Diencephalon (tissue), 2 donors: ENCODE measurements around the genes MAPT and STH.

GRCh38 chr17:45313946-45314719, 2.7 kb downstream of the MAP3K14 start:
- RAMPAGE, long total RNA: no peak

DNA sequence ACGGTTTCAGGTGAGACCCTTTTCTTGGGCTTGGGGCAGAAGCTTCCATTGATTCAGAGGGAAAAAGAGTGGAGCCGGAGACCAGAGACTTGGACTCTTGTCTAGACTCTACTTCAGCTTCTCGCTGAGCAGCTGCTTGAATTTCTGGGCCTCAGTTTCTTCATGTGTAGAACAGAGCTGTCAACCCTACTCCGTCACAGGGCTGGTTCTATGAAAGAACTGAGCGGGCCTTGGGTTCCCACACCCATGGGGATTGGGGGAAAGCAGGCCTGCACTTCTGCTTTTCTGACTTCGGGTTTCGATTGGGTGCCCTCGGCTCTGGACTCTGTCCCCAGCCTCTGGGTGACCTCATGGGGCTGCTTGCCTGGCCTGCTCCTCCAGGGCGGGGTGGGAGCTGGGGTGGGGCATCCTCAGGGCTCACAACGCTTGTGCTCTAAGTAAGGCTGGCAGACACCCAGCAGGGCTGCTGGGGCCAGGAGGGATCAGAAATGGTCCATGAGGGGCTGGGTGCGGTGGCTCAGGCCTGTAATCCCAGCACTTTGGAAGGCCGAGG, 19.3 kb downstream of the ARHGAP27 start:
- RAMPAGE, long total RNA: no peak

- RAMPAGE, long total RNA: no peak
Observed at GRCh38 chr17:45430805-45431201, 1.9 kb downstream of the ARHGAP27 start.

DNA sequence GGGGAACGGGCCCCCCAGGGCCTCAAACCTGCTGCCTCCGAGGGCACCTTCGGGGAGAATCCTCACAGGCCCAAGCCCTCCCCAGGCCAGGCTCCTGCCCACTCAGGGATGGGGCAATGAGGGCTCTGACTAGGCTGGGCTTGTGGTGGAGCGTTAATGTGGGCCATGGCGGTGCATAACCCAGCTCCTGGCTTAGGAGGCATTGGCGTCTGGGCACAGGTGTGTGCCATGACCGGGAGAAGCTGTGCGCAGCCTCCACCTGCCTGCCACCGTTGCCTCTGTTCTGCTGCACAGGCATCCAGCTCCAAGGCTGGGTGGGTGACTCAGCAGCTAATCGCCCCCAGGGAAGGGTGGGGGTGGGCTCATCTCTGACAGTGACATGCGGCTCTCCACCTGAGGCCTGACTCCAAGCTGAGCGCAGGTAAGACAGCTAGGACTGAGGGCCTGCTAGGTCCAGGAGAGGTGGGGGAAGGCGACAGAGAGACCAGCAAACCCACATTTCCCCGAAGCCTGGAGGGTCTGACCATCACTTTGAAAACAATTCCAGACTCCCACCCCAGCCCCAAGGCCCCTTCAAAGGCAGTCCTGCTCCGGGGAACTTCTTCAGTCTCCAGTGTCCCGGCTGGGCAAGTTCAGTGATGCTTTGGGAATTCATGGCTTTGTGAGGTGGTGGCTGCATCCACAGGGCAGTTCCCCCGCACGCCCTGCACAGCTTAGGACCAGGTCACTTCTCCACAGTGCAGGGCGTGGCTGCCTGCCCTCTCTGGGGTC, 3.6 kb upstream of the ARHGAP27 start:
- RAMPAGE, long total RNA: no peak

GRCh38 chr17:45494469-45494999, 4.0 kb upstream of the PLEKHM1 start:
- RAMPAGE, long total RNA: no peak

GRCh38 chr17:45641068-45641863, 142.9 kb upstream of the CRHR1 start:
- RAMPAGE, long total RNA: no peak

GRCh38 chr17:45893740-45895070, at the start of gene MAPT:
TSS of gene MAPT (plus strand) at chr17:45894554.
- RAMPAGE, long total RNA: start-site peak on the plus strand at chr17:45894515-45894663, 3,739 and 5,286 reads in 2 replicates

GRCh38 chr17:45999239-45999595, at the start of gene STH:
TSS of gene STH (plus strand) at chr17:45999250.
- RAMPAGE, long total RNA: no peak

- RAMPAGE, long total RNA: no peak
Observed at GRCh38 chr17:46027025-46027570, 28.0 kb downstream of the STH start.

GRCh38 chr17:46036756-46037530, 37.9 kb downstream of the STH start:
- RAMPAGE, long total RNA: no peak

- RAMPAGE, long total RNA: no peak
Observed at GRCh38 chr17:46136799-46137702, 56.2 kb downstream of the KANSL1 start.

- RAMPAGE, long total RNA: no peak
Observed at GRCh38 chr17:46169563-46169829, 23.7 kb downstream of the KANSL1 start.

GRCh38 chr17:46181720-46181920, 11.6 kb downstream of the KANSL1 start:
- RAMPAGE, long total RNA: no peak

- RAMPAGE, long total RNA: no peak
Observed at GRCh38 chr17:46950024-46950422, 27.1 kb downstream of the GOSR2 start.

- RAMPAGE, long total RNA: no peak
Observed at GRCh38 chr17:47118541-47118945, 70.6 kb downstream of the CDC27 start.

GRCh38 chr17:47230391-47231450, 21.6 kb downstream of the MYL4 start:
- RAMPAGE, long total RNA: no peak

DNA sequence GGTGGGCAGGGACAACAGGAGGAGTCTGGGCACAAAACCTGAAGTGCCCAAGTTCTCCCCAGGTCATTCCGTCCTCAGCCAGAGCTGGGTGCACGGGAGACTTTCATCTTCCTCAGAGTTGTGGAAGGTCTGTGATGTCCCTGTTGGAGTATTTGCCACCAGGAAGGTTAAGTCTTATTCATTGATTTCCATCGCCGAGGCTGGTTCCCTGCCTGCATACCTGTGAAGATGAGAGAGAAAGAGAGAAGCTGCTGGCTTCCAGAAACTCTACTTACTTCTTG, 26.2 kb downstream of the ITGB3 start:
- RAMPAGE, long total RNA: no peak

- RAMPAGE, long total RNA: no peak
Observed at GRCh38 chr17:47292229-47292674, 31.5 kb upstream of the EFCAB13 start.

GRCh38 chr17:47677643-47678673, 16.0 kb upstream of the TBKBP1 start:
- RAMPAGE, long total RNA: no peak

DNA sequence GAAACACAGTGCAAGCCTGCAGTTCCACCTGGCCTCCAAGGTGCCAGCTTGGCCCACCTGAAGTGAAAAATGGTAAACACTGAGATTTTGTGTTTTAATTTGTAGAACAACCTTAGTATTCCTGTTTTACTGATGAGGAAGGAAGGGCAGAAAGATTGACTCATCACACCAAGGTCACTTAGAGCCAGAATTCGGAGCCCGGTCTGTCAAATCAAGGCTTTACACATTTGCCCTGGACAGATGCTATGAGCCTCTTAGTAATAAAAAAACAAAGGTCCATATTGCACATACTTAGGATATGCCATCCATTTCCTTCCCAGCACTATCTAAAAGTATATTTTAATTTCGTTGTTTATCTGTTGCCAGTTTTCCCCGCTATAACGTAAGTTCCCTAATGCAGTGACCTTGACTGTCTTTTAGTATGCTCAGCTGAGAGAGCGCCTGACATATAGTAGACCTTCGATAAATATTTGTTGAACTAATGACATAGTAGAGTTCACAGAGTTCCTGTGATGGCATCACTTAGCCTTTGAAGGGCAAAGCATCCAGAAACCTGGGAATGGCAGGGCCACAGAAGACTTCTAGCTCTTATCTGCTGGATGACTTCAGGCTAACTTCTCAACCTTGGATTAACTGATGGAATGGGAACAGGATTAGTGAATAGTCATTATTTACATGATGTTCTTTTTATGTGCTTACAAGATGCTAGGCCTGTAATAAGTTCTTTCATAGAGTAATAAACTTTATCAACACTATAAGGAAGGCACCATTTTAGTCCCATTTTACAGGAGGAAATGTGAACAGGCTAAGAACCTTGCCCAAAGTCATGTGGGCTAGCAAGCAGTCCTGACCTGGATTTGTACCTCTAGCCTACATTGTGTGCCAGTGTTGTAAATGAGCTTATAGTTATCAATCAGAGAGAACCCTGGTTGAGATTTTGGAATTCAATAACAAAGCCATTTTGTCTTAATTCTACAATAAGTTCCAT, 7.0 kb upstream of the TBKBP1 start:
- RAMPAGE, long total RNA: no peak